Hair follicle dermal papilla cell (primary cell): ENCODE measurements around a stretch of chr17.

GRCh38 chr17:45040413-45041334 is 10.8 kb downstream of the DCAKD start:
- CAGE, long polyA plus RNA = no peak

DNA sequence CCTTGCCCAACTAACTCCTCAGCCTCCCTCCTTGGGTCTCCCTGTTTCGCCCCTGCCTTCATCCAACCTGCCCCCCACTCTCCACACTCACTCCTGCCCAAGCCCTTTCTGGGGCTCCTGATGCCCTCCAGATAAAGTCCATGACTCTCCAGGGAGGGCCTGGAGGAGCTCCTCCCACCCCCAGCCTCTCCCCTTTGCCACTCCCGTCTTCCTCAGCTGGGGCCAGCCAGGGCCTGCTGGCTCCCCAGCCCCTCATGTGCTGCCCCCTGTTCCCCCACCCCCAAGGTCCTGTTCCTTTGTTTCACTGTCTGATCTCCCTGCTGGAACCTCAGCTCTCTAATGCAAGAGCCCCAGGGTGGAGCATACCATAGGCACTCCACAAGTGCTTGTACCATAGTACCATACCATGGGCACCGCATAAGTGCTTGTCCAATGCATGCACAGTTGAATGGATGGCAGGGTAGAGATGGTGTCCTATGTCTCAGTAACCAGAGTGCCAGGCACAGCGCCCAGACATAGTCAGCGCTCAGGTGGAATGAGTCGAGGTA is 1.6 kb downstream of the PLCD3 start:
- CAGE, long polyA plus RNA = no peak

- CAGE, long polyA plus RNA = no peak
Measured at GRCh38 chr17:45142771-45143668, 5.3 kb upstream of the HEXIM1 start.

GRCh38 chr17:45143669-45144708 is 4.3 kb upstream of the HEXIM1 start:
- CAGE, long polyA plus RNA = no peak

DNA sequence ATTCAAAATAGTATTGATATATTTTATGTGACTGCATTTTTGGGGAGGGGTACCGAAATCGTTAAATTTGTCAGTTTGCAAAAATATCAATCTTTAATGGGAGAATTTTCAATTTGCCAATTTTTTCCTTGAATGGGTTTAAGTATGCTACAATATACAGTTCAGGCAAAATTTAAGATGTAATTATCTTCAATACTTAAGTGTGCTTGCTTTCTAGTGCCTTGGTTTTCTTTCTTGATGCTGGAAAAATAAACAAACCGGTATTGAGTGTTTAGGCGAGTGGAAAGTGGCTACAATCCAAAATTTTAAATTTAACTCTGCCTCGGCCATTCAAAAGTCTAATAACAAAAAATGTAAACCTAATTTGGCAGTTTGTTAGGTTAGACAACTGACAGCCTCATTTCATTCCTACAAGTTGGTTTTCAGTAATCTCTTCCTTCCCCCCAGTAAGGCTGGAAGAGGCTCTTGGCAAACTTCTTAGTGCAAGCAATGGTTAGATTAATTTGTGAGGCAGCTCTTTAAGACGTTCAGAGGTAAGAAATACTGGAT is 2.5 kb downstream of the HEXIM1 start:
- CAGE, long polyA plus RNA = no peak

DNA sequence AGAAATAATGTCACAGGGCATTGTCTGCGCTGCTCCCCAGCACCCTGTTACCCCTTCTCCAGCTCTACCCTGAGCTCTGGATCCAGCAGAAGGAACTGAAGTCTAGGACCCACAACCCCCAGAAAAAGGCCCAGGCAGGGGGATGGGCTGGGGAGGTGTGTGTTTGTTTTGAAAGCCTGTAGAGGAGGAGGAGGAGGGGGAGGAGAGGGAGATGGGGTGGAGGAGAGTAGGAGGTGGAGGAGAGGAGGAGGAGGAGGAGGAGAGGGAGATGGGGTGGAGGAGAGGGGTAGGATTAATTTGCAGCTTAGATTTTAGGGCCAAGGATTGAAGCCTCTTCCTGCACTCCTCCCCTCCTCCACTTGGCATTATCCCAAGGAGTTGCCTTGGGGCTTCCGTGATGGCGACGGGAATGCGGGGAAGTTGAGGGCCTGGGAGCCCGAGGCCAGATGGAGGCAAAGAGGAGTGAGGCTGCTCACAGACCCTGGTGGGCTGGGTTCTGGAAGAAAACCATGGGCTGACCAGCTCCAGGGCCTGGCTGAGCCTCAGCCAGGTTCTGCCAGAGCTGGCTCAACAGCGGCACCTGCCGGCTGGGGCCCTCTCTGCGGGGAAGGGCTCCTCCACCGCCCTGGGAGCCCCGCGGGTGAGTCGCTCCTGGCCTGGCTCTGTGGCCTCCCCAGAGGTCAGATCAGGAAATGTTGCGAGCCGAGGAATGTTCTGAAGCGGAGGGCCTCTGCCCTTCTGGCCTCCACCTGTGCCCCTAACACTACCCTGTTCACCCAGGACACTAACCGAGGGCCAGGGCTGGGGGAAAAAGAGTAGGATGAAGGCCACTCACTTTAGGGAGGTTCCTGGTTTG is 24.1 kb upstream of the FMNL1 start:
- CAGE, long polyA plus RNA = no peak

DNA sequence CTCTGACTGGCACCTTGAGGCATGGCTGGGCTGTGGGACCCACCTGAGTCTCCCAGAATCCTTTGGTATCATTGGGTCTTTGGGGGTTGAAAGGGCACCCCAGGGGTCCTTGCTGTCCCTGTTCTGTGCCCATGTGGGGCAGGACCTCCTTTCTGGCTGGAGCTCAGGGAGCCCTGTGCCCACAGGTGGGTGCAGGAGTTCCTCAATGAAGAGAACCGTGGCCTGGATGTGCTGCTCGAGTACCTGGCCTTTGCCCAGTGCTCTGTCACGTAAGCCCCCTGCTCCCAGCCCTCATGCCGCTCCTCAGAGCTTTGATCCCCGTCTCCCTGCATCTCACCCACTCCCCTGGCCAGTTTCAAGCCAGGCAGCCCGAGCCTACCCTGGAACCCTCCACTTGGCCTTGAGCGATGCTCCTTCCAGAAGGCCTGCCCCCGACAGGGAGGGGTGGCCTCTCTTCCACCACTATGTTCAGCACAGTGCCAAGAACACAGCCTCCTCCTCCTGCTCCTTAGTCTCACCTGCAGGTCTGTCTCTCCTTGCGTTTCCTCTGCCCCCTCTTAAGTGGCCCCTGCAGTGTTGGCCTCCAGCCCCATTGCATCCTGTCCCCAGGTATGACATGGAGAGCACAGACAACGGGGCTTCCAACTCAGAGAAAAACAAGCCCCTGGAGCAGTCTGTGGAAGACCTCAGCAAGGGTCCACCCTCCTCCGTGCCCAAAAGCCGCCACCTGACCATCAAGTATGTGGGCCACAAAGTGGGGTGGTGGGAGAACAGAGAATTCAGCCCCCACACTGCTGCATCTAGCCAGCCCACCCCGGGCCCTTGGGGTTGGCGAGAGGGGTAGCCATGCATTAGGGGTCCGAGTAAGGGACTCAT is 12.0 kb downstream of the FMNL1 start:
- CAGE, long polyA plus RNA = no peak

- CAGE, long polyA plus RNA = no peak
Measured at GRCh38 chr17:45246836-45247300, 15.0 kb downstream of the SPATA32 start.

DNA sequence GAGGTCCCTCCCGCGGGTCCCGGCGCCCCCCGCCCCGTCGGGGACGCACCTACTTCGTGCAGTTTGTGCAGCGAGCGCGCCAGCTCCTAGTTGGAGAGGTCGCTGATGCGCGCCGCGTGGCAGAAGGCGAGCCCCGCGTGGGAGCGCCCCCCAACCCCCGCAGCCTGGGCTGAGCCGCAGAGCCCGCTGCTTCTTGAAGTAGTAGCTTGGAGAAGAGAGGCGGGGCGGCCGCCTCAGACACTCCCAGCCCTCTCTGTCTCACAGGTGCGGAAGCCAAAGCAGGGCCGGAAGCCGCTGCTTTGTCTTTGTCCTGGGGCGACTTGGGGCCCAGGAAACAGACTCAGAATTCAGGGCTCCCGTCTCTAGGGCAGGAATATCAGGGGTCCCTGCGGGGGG is 13.8 kb downstream of the SPATA32 start:
- CAGE, long polyA plus RNA = no peak

DNA sequence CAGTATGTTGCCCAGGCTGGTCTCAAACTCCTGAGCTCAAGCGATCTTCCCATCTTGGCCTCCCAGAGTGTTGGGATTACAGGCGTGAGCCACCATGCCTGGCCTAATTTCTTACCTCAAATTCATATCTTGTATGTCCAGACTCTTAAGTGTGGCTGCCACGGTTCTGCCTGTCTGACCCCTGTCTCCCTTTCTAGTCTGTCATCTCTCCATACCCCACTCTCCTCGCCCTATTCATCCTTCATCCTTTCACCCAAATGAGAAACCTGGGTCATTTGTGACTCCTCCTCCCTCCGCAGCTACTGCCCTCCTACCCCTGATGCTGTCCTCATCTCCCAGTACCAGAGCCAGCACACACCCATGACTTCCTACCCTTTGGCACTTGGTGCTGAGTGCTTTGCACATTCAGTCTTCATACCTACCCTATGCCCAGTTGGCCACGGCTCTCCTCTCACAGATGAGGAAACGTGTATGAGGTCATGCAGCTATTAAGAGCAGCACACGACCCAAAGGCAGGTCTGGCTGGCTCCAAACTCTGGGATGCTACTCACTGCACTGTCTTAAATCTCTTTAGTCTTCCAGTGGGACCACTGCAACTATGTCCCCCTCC is 1.7 kb downstream of the SPATA32 start:
- CAGE, long polyA plus RNA = no peak

DNA sequence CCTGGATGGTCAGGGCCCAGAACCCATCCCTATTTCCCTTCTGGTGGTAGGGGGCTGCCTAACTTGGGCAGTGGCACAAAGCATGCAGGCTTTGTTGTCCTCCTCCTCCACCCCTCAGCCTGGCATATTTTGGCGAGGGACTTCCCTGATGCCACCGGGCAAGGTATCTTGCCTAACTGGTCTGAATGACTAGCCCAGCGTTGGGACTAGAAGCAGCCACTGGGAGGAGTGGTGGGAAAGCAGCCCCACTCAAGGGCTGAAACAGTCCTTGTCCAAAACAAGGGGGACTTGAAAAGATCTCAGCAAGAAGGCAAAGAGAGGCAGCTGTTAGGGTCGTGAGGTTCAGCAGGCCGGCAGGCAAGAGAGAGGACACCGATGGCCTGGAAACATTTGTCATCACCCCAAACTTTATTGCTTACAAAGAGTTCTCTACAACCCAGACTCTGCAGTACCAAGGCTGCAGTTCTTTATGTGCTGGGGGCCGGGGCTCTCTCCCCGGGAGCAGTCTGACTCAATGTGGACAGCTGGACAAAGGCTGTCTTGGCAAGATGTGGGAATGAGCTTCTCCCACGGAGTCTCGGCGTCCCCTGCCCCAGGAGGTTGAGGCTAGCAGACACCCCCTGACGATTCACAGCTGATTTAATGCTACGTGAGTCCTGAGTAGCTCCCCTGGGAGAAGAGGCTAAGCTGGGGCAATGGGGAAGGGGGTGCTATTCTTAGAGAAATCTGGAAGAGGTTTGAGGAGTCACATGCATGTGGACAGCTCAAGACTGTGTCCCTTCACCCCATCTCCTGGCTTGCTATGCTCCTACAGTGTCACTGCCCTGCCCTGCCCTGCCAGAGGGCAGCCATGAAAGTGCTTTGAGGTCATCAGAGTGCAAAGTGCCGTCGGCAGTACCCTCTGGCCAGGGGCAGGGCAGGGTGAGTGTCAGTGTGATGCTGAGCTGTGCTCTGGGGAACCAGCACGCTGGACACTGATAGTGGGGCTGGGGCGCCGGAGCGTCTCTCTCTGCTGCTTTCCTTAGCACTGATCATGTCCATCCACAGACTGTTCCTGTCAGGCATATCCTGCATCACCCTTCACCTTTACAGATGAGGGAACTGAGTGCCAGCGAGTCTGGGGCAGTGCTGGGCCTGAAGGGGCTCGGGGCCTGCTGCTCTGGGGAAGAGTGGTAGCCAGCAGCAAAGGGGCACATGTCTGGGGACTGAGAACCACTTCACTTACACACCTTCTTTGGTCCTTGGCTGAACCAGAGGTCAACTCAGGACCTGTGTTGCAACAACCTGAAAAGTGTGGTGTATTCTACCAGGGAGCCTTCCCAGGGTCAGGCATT is 1.3 kb upstream of the SPATA32 start:
- CAGE, long polyA plus RNA = no peak

GRCh38 chr17:45299309-45299786 is 17.5 kb downstream of the MAP3K14 start:
- CAGE, long polyA plus RNA = no peak

- CAGE, long polyA plus RNA = no peak
Measured at GRCh38 chr17:45424274-45424664, 8.4 kb downstream of the ARHGAP27 start.

GRCh38 chr17:45440081-45441123 is 7.7 kb upstream of the ARHGAP27 start:
- CAGE, long polyA plus RNA = no peak

DNA sequence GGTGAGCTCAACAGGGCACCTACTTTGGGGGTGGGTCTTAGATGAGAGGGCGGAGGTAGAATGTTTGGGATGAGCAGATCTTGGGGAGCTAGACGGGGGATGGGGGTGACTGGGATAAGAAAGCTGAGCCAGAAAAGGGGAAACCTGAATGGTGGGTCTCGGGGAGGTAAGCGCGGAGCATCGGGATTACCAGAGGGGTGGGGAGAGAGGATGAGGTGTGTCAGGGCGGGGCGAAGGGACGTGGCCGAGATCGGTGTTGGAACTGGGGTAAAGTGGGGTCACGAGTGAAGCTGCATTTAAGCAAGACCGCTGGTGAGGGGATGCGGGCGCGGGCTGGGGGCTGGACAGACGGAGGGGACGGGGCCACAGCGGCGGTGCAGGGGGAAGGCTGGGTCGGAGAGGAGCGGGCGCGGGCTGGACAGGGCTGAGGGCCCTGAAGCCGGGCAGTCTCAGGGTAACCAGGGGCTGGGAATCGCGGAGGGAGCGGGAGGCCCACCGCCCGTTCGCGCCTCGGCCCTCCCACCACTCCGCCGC is 365 bp downstream of the PLEKHM1 start:
- CAGE, long polyA plus RNA = no peak

- CAGE, long polyA plus RNA = no peak
Measured at GRCh38 chr17:45582780-45583259, 92.3 kb upstream of the PLEKHM1 start.

DNA sequence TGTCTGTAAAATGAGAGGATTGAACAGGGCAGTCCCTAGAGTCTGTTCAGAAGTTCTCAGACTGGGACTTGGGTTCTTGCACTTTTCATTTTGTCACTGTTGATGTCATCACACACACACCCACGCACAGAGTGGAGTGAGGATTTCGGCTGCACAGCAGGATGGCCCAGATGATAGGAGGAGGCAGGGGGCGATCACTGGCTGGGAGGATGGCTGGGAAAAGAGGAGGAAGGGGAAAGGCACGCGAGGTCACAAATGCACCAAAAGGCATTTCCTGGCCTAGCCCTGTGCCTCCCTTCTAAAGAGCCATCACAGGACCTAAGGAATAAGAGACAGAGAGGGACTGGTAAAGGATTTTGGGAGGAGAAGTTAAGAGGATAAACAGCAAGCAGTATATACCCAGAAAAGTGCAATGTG is 24.3 kb upstream of the MAPT start:
- CAGE, long polyA plus RNA = no peak

GRCh38 chr17:46136799-46137702 is 56.2 kb downstream of the KANSL1 start:
- CAGE, long polyA plus RNA = no peak

- CAGE, long polyA plus RNA = no peak
Measured at GRCh38 chr17:46771688-46772641, 46.5 kb downstream of the WNT3 start.

- CAGE, long polyA plus RNA = no peak
Measured at GRCh38 chr17:47001256-47001517, 22.1 kb upstream of the RPRML start.